CMK (cell line): ENCODE results near the genes GABRB3 and APBA2.

GRCh38 chr15:26772954-26774001 is at the start of gene GABRB3:
GABRB3 (minus strand) TSS chr15:26773066.
- RRBS, result 93% methylated on average over 42 of the region's 123 CpGs

DNA sequence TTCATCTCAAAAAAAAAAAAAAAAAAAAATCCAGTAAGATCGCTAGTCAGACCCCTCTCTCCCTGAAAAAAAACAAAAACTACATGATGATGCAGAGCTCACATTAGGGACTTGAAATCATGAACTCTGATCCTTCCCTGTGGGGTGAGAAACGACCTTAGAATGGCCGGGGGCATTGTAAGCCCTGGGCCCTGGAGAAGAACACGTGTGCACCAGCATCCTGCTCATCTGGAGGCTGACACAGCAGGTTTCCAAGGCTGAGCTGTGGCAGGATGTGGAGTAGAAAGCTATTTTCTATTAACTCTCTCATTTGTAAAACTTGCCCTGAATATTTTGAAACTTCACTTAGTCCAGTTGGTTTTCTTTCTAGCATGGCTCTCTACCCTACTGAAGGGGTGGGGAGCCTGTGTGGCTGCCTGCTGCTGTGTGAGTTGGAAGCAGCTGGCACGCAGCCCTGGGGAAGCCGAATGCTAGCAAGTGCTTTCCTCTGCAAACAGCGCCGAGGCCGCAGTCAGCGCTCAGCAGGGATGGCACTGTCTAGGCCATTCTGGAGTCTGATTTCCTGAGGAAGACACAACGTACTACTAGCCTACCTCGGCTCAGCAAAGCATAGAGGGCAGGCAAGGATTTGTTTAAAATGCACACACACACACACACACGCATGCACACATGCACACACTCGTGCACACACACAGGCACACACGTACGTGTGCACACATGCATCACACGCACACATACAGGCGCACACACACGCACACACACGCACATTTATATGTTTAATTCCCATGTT is 58.0 kb downstream of the GABRG3 start:
- RRBS, result no CpG with 5 or more reads among the region's 20 CpGs

GRCh38 chr15:27070970-27071492 is 100.0 kb downstream of the GABRG3 start:
- RRBS, result no CpG with 5 or more reads among the region's 8 CpGs

GRCh38 chr15:28098738-28099215 is 338 bp downstream of the OCA2 start:
- RRBS, result no CpG with 5 or more reads among the region's 21 CpGs

DNA sequence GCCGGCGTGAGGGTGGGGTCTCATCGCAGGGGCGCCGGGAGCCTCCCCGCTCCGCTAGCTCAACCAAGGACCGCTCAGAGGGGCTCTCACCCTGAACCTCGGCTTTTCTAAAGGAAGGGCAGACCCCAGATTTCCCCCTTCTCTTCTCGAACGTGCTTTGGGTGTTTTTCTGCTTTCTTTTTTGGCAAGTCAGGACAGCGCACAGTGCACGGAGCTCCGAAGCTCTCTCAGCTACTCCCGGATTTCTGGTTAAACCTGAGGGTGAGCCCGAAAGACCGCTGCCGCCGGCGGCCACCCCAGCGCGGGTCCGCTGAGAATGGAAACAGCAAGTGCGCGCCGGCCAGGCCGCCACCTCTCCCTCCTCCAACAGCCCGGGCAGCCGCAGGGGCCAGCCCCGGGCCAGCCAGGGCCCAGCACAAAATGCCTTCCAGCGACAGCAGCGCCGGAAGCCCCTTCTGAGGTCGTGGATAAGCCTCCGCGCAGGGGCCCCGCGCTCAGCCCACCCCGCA is 8.1 kb upstream of the OCA2 start:
- RRBS, result 1% methylated on average over 14 of the region's 39 CpGs

GRCh38 chr15:28128031-28128486 is 28.9 kb upstream of the OCA2 start:
- RRBS, result no CpG with 5 or more reads among the region's 11 CpGs

GRCh38 chr15:28885460-28886311 is at the start of gene APBA2:
APBA2 (plus strand) TSS chr15:28885974.
- RRBS, result 9% methylated on average over 67 of the region's 107 CpGs

GRCh38 chr15:28886754-28887479 is 1.1 kb downstream of the APBA2 start:
- RRBS, result no CpG with 5 or more reads among the region's 27 CpGs

DNA sequence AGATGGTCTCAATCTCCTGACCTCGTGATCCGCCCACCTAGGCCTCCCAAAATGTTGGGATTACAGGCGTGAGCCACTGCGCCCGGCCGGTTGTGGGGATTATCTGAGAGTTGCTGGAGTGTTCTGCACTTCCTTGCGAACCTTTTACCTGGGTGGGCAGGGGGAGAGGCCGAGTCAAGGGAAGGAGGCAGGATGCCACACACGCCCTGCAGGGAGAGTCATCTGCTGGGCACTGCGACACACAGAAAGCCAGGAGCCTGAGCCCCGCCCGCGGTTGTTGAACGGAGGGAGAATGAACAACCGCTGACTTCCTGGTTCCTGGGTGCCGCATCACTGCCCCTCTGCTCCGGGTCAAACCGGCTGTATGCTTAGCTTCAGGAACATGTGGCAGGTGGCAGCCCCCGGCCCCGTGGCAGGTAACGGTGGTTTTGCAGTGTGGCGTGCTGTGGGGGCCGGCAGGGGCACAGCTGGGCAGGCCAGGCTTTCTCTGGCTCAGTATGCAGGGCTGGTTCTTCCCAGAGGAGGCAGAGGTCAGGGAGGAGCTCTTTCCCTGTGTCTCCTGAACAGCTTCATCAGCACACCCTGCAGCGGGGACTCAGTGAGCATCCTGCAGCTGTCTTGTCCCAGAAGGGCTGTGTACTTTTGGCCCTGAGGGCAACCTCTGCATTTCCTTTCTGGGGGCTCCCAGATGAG is 33.4 kb downstream of the APBA2 start:
- RRBS, result 9% methylated on average over 6 of the region's 24 CpGs

DNA sequence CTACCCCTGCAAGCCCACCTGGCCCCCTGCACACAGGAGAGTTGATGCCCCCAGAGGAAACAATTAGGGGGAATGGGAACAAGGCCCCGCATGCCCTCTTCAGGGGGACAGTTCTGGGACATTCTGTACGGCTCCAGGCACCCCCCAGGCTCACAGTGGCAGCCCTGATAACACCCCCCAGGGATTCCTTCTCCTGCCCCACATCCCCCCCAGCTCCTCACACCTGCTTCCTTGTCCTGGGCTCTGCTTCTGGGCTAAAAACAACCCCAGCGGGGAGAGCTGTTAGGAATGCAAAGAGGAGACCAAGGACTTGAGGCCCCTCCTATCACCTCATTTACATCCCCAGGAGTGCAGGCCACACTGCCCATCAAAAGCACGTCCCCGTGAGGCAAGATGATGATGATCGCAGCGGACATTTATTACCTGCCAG is 75.9 kb upstream of the NSMCE3 start:
- RRBS, result no CpG with 5 or more reads among the region's 7 CpGs

- RRBS, result no CpG with 5 or more reads among the region's 12 CpGs
Observed at GRCh38 chr15:29348227-29348780, 78.7 kb upstream of the NSMCE3 start.

- RRBS, result no CpG with 5 or more reads among the region's 8 CpGs
Observed at GRCh38 chr15:29657320-29657594, 86.5 kb upstream of the ENTREP2 start.

- RRBS, result no CpG with 5 or more reads among the region's 16 CpGs
Observed at GRCh38 chr15:29686993-29687732, 116.4 kb upstream of the ENTREP2 start.

GRCh38 chr15:29883075-29883521 is 60.8 kb upstream of the TJP1 start:
- RRBS, result no CpG with 5 or more reads among the region's 3 CpGs

GRCh38 chr15:29924597-29925301 is 102.5 kb upstream of the TJP1 start:
- RRBS, result no CpG with 5 or more reads among the region's 5 CpGs

GRCh38 chr15:30489302-30489863 is 62.5 kb upstream of the GOLGA8Q start:
- RRBS, result no CpG with 5 or more reads among the region's 18 CpGs

DNA sequence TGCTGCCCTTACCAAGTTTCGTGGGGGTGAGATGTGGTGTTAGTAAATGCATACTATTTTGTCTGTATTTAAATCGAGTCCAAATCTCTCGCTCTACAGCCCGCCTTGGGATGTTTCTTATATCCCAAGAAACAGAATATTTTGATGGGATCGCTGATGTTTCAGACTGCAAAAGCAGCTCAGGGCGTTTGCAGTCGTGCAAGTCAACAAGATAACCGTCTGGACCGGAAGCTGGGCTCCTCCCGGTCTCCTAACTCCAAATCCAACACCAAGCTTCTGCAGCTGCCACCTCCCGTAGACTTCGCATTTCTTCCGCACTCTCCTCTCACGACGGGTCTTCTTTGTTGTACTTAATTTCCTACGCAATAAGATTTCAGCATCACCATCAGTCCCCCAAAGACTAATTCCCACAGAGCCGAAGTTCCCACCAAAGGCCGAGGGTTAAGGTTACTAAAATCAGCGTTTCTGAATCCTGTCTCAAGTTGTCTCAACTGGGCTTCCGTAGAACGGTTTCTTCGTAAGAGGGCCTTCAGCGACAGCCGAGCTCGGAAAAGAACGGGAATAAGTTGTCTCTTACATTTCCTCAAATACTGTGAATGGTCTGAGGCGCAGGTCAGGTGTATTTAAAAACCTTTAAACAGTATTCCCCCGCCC is 21.6 kb downstream of the GOLGA8H start:
- RRBS, result no CpG with 5 or more reads among the region's 28 CpGs

DNA sequence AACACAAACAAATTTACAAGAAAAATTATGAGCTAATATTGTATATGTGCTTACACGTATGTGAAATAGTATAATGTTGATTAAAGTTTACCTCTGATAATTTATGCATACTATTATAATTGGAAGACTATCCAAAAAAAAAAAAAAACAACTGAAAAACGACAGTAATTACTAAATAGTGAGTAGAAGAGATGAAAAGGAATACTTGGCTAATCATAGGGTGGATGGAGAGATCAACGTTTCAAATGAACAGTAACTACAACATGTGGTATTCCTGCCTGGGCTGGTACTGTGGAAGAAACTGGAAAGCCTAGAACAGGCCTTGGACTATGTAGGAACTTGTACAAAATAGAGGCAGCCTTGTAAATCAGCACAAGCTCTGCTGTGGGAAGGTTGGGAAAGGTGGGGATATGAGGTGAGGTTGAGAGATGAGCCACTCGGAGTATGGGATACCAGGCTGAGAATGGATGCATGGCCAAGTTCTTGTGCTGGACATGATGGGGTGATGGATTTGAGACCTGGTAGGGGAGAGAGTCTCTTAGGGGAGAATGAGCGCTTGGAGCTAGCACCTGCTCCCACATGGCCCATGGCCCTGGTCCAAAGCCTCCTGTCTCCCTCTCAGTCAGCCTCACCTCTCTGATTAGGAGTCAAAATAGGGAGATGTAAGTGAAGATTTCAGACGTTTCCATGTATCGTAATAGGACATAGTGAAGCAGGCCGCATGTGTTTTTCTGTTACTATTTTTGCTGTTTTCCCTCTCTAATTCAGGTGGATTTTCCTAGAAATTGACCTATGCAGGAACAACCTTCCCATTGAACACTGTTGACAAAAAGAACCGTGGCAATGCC is 74.4 kb downstream of the GOLGA8H start:
- RRBS, result no CpG with 5 or more reads among the region's 9 CpGs

- RRBS, result no CpG with 5 or more reads among the region's 8 CpGs
Observed at GRCh38 chr15:30828262-30828719, 75.4 kb upstream of the FAN1 start.

GRCh38 chr15:30944847-30945343 is 41.2 kb downstream of the FAN1 start:
- RRBS, result no CpG with 5 or more reads among the region's 5 CpGs